HL-60 (cell line): ENCODE measurements around a stretch of chr15.

DNA sequence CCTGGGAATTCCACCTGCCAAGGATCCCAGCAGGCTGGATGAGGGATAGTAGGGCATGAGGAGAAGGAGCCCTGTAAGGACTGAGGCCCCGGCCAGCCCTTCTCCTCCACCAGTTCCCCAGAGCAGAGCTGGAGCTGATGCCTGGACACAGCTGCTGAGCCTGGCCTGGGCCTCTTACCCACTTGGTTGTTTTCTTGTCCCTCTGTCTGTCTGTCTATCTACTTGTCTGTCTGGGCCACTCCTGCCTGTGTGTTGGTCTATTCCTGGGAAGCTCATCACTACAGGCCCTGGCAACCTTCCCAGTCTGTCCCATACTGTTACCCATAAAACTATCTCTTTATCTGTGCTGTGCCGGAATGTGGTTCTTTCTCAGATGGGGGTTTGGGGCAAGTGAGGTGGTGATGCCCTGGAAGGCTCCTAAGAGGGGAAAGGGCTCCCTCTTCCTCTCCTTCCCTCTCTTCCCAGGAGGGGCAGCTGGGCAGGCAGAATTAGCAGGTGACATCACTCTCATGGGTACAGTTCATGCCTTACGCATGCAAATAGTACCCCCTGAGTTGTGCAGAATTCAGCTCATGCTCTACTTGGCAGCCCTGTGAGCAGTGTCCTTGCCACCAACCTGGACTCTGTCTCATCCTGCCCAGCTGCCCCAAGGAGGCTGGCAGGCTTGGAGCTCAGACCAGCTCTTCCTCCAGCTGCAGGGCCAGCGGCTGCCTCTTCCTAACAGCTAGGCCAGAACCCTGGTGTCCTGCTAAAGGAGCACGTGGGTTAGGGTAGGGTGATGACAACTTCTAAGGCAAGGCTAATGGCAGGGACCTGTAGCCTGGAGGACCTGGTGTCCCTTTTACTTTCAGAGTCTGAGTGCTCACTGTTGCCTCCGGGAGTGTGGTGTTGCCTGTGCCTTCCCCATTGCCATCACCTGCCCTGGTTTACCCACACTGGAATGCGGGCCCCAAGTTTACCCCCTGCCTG lies 3.2 kb downstream of the CHAC1 start:
- RRBS = no CpG with 5 or more reads among the region's 7 CpGs

DNA sequence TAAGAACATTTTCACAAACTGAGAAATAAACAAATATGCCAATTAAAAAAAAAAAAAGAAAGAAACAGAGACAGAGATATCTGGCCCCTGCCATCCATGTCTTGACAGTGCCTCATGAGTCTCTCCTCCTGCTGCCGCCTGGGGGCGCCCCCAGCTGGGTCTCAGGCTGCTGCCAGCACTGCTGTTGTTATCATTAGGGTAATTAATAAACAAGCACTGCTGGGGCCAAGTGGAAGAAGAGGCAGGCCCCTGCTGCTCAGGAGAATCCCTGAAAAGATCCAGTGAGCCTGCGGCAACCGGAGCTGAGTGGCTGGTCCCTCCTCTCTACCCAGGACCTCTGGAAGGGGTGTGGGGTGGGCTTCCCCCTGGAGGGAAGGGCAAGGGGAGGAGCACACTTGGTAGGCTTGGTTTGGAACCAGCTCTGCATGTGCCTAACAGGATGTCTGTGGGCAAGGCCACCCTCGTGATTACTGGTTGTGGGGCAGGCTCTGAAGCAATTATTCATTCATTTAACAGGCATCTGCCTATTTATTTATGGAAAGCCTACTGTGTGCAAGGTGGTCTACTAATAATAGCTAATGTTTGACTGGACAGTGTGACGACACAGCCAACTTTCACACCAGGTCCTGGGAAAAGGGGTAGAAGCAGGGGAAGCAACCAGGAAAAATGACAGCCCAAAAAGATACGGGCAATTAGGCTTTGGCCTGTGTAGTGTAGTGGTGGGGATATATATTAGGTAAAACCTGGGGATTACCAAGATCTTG lies 1.2 kb upstream of the TYRO3 start:
- RRBS = no CpG with 5 or more reads among the region's 7 CpGs

- RRBS = no CpG with 5 or more reads among the region's 16 CpGs
Measured at GRCh38 chr15:41564048-41565369, 5.5 kb downstream of the TYRO3 start.

DNA sequence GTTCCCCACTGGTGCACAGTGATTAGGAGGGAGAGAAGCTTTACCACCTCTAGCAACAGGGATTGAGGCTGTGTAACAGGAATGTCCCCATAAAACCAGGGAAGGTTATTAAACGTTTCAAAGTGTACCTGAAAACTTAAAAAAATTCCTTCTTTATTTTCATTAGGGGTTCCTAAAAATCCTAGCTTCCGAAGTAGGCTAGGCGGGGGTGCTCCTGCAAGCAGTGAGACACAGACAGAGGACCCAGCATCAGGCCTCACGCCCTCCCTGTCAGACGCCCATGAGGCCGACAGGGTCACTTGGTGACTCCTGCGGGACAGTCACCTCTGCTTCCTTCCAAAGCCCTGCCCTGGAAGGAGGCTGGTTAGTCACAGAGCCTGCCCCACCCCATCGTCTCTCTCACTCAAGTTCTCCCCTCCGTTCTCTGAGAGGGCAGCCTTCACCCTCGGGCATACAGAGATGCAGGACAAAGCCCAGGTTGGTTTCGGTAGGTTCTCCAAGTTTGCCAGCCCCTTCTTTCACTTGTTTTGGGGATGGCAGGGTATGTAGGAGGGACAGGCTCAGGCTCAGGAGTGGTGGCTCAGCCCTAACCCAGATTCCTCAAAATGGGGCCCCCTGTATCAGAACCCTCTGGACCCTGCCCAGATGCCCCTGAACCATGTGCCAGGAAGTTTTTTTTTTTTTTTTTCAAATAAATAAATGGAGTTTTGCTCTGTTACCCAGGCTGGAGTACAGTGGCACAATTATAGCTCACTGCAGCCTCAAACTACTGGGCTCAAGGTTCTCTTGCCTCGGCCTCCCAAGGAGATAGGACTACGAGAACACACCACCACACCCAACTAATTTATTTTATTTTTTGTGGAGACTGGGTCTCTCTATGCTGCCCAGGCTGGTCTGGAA lies 38.5 kb downstream of the EHD4 start:
- RRBS = no CpG with 5 or more reads among the region's 13 CpGs

DNA sequence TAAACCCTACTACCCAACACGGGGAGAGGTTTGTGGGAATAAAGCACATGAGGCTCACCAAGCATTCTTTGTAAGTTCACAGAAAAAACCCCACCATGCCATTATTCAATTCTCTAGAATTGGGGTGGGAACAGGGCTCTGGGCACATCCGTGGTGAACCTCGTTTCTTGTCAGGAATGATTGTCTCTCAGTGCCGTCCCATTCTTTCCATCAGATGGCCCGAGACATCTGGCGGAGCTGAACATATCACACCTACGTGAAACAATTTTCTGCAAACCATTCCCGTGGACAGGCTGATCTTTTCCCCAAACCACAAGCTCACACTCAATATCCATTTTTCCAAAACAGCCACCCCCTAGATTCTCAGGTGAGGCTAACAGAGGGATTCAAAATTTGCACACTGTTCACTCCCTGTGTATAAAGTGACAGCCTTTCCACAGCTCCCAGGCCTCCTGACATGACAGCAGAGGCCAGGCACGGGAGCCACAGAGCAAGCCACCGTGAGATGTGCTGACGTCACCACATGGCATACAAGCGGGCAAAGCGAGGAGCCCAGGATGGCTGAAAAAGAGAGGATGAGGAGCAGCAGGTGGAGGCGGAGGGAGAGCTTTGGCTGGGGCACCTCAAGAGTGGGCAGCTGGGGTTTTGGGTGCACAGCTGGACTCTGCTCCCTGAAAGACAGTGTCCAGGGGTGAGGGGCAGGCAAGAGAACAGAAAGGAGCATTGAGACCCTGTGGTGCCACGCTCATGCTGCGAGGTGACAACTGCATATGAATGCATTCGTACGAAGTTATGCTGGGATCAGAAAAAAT lies 27.2 kb downstream of the EHD4 start:
- RRBS = no CpG with 5 or more reads among the region's 18 CpGs

- RRBS = no CpG with 5 or more reads among the region's 4 CpGs
Measured at GRCh38 chr15:41947198-41947658, 25.1 kb downstream of the EHD4 start.

DNA sequence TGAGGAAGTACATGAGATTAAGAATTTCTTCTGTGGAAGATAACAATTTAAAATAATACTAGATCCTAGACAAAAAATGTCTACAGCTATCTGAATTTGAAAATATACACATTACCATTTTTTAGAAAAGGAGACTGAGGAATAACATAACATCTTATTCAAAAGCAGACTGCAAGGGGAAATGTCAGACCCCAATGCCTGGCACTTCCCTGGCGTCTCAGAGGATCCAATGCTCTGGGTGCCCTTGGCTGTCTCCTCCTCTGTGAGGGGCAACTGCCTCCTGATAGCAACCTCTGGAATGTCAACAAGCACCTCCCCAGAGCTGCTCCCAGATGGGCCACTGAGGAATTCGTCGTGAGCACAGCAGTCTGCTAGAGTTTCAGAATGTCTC lies 22.7 kb downstream of the EHD4 start:
- RRBS = no CpG with 5 or more reads among the region's 3 CpGs

GRCh38 chr15:41967660-41968406 lies 4.5 kb downstream of the EHD4 start:
- RRBS = no CpG with 5 or more reads among the region's 5 CpGs

- RRBS = no CpG with 5 or more reads among the region's 5 CpGs
Measured at GRCh38 chr15:41974715-41975141, 2.4 kb upstream of the EHD4 start.

DNA sequence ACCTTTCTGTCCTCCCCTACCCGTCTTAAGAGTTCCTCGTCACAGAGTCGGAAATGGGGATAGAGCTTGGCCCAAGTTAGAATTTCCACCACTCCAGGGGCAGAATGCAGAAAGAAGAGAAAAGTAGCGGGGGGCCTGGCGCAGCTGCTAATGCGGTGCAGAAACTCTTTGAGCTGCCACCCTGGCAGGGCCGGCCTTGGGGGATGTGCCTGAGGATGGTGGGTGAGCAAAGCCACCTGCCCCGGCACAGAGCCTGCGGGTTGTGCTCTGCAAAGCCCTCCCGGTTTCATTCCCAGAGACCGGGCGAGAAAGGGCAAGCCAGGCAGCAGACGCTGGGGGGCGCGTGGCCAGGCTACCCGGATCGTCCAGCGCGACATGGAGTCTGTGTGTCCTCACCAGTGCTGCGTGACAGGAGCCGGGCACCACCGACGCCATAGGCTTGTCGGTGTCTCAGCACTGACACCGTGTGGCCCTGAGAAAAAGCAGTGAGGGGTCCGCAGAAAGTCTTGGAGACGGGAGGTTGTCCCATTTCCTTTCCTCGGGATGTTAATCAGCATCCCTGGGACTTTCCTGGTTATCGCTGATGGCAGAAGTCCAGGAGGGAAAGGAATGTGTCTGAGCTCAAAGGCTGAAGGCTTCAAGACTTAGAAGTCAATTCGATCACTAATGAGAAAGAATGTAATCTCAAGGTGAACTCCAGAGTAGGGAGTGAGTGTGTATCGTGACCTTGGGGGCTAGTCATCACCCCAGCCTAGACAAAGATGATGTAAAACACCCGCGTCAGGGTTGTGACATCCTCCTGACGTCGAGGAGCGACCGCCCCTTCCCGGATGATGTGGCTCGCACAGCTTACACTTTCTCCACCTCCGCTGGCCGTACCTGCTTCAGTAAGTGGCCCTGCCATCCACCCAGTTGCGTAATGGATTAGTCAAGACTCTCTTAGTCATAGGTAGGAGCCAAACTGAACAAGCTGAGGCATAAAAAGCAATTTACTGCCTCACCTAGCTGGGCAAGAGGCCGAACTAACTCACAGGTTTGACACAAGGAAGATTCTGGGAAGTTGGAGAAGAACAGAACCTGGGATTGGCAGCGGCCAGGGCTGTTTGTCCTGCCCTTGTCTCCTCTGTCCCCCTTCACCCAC lies 36.3 kb upstream of the PLA2G4E start:
- RRBS = 4% methylated on average over 15 of the region's 44 CpGs

DNA sequence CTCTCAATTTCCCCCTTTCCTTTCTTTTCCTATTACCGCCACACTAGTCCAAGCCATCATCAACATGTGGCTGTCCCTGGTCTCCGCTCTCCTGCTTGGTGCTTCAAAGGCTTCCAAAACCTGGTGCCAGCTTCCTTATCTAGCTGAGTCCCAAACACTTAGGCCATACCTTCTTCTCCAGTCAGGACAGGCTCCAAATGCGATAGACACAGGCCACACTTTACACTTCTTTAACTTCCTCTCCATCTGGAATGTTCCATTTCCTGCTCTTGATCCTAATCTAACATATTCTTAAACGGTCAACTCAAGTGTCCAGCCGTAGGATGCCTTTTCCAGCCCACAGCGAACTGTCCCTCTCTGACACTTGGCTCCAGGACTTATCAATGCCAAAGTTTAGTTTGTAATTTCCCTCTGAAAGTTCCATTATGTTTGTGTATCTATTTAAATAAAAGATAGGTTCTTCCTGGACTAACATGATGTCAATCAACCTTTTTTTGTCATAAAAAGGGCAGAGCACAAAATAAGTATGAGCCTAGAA lies 19.2 kb upstream of the PLA2G4F start:
- RRBS = no CpG with 5 or more reads among the region's 6 CpGs

- RRBS = no CpG with 5 or more reads among the region's 5 CpGs
Measured at GRCh38 chr15:42226570-42227113, 18.5 kb upstream of the VPS39 start.

DNA sequence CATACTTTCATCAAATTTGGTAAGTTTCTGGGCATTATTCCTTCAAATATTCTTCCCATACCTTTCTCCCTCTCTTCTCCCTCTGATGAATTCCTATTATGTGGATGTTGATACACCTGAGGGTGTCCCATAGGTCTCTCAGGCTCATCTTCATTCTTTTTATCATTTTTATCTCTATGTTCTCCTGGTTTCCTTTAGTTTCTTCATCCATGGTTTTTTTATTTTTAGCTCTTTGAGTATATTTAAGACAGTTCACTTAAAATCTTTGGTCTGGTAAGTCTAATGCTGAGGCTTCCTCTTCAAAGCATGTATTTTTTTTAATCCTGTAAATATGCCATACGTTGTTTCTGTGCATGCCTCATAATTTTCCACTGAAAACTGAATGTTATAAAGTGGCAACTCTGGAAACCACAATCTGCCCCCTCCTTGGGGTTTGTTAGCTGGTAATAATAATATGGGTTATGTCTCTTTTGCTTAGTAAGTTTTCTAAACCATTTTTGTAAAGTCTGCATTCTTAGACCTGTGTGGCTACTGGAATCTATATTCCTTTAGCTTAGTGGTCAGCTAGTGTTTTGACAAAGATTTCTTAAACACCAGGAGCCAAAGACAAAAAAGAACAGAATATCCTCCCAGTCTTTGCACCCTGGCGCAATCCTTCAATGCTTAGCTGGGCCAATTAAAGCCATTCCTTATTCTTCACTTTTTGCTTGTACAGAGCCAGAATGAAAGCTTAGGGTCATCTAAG lies 20.3 kb upstream of the GANC start:
- RRBS = no CpG with 5 or more reads among the region's 2 CpGs

- RRBS = no CpG with 5 or more reads among the region's 8 CpGs
Measured at GRCh38 chr15:42549190-42549437, 476 bp downstream of the HAUS2 start.

- RRBS = under 1% methylated on average over 5 of the region's 41 CpGs
Measured at GRCh38 chr15:42581209-42581966, 6.0 kb downstream of the STARD9 start.

DNA sequence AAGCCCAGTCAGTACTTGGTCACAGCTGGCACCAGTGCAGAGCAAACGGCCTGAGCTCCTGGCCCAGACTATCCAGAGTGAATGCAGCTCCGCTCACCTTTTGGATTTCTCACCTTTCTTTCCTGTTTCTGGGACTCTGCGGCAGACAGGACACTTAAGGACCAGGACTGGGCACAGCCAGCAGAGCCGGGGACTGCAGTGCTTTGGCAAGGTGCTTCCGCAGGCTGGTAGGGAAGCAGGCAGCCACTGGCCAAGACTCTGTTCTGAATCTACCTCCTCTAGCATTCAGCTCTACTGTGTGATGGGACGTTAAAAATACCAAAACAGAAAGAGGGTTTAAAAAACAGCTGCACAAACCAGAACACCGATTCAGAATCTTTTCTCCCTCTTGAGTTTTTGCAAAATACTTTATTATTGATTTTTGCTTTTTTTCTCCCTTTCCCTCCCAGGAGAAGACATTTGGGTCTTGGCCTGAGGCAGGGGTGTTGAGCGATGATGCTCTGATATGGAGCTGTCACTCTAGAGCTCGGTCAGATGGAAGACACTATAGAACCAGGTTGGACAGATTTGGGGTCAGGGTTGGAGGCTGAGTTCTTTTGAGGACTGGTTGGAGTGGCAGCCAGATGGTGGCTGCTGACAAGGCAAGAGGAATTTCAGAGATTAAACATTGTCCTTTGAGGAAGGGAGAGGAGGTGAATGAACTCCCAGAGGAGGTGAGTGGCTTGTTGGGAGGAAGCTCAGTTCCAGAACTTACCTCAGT lies 17.0 kb downstream of the CDAN1 start:
- RRBS = no CpG with 5 or more reads among the region's 9 CpGs

DNA sequence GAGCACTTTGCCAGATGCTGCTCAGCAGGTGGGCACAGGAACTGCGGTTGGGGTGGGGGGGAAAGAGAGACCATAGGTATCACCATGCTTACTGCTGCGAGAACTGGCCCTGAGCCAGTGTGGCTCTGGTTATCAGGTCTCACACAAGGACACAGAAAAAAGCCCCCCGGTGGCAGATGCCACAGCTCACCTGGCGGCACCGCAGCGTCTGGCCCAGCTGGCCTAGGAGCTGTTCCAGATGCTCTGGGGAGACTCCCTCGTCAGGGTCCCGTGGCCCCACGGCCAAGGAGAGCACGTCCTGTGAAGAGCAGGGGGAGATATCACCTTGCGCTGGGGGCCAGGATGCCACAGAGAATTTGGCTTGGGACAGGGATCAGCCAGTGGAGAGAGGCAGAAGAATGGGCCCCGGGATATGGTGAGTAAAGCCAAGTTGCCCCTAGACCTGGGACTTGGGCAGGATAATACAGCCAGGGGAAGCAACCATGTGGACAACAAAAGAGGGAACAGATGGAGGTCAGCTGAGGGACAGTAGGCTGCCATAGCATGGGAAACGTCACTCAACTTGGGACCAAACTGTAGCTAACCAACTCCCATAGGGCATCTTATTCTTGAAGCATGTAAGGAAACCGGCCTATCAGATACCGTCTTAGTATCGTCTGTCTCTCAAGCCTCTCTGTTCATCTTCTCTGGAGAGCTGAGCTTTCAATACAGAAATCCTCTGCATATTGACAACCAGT lies 10.6 kb downstream of the CDAN1 start:
- RRBS = no CpG with 5 or more reads among the region's 16 CpGs

GRCh38 chr15:43406129-43407033 lies 35.5 kb downstream of the TUBGCP4 start:
- RRBS = no CpG with 5 or more reads among the region's 5 CpGs